ENCODE measurements around a stretch of chr7.

- PRO-cap, result no peak
- RAMPAGE, long total RNA, result no peak
Measured at GRCh38 chr7:1888194-1889251, 218.4 kb downstream of the ELFN1 start.

DNA sequence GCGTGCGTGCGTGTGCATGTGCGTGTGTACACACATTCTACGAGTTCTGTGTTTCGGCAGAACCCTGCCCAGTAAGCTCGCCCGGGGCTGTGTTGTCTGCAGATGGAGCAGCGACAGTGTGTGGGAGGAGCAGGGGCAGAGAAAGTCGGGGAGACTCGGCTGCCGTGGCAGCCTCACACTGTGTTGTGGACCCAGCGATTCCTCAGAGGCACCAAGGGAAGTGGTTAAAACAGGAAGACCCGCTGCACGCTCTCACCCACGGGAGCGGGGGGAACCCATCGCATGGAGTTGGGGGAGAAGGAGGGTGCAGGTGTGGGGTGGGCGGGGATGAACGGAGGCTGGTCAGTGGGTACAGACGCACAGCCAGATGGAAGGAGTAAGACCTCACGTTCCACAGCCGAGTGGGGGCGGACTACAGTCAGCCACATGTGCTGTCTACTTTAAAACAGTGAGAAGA is 250.2 kb downstream of the ELFN1 start:
- PRO-cap, result no peak
- RAMPAGE, long total RNA, result no peak

- PRO-cap, result no peak
- RAMPAGE, long total RNA, result no peak
Measured at GRCh38 chr7:2009622-2010272, 223.0 kb downstream of the MAD1L1 start.

GRCh38 chr7:2066430-2067032 is 166.2 kb downstream of the MAD1L1 start:
- PRO-cap, result no peak
- RAMPAGE, long total RNA, result no peak

DNA sequence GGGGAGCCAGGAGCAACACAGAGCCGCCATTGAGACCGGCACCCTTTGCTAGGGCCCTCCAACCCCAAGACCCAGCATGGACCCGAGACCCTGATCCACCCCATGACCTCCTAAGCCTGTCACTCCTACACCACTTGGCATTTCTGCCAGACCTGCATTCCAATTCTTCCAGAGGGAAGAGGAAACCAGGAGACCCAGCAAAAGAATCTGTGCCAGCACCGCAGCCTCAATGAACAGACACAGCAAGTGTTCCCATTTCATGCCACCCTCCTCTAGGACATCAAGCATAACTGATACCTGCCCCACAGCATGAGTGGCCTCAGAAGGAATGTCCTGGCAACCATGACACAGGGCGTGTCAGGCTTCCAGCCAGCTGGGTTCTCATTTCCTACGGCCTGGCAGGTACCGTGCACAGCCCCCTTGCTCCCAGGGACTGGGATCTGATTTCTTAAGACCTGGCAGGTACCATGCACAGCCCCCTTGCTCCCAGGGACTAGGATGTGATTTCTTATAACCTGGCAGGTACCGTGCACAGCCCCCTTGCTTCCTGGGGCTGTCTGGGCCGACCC is 7.8 kb downstream of the MAD1L1 start:
- PRO-cap, result no peak
- RAMPAGE, long total RNA, result no peak

- PRO-cap, result no peak
- RAMPAGE, long total RNA, result no peak
Measured at GRCh38 chr7:2353843-2354677, 567 bp upstream of the EIF3B start.

DNA sequence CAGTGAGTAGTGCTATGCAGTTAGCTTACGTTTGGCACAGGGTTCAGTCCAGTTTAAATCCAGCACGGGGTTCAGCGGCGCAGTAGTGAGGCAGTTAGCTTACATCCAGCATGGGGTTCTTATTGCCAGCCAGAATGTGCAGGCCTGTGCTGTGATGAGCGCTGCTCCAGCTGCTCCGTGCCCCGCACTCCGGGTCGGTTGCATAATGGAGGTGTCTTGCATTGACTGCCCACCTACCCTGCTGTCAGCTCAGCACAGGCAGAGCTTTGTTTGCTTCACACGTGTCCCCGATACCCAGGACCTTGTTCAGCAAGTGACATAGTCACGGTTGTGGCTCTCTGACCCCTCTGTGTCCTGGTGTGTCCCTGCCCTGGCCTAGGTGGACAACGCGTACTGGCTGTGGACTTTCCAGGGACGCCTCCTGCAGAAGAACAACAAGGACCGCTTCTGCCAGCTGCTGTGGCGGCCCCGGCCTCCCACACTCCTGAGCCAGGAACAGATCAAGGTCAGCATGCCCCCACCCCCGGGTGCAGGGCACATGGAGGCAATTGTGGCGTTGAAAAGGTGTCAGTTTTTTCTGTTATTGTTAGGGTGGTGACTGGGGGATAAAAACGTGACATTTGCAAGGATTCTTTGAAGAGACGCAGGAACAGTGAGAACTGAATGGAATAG is 22.1 kb downstream of the EIF3B start:
- PRO-cap, result no peak
- RAMPAGE, long total RNA, result no peak

DNA sequence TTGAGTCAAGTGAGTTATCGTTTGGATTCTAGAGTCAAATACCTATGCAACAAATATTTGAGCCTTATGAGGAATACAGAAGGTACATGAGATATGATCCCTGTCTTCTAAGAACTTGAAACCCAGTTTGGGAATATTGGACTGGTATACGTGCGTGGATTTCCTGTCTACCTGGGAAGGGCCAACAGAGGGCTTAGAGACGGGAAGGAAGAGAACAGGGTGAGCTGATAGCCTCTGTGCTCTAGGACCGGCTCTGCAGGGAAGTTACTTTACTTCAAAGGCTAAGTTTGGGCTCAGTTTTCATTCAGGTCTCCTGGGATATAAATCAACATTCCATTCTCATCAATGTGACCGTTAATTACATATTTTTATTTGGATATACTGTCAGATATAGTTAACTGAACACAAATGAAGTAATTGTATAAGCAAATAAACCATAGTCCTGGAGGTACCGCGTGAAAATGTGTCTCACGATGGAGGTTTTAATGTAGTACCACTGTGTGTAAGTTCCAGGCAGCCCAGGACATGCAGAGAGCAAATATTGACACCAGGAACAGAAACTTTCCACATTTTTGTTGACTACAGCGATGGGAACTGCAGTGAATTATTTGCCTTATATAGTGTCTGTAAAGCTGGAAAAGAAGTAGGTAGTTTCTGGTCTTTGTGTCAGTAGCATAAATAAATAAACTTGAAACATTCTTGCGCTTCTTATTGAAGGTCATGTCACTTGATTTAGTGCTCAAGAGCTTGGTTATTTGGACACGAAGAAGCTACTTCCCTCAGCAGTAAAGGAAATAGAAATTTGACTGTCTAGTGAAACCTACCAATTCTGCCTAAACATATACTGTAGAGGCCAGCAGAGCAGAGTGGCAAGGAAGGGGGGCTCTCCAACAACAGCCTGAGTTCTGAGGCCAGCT is 8.7 kb downstream of the CHST12 start:
- PRO-cap, result no peak
- RAMPAGE, long total RNA, result no peak

DNA sequence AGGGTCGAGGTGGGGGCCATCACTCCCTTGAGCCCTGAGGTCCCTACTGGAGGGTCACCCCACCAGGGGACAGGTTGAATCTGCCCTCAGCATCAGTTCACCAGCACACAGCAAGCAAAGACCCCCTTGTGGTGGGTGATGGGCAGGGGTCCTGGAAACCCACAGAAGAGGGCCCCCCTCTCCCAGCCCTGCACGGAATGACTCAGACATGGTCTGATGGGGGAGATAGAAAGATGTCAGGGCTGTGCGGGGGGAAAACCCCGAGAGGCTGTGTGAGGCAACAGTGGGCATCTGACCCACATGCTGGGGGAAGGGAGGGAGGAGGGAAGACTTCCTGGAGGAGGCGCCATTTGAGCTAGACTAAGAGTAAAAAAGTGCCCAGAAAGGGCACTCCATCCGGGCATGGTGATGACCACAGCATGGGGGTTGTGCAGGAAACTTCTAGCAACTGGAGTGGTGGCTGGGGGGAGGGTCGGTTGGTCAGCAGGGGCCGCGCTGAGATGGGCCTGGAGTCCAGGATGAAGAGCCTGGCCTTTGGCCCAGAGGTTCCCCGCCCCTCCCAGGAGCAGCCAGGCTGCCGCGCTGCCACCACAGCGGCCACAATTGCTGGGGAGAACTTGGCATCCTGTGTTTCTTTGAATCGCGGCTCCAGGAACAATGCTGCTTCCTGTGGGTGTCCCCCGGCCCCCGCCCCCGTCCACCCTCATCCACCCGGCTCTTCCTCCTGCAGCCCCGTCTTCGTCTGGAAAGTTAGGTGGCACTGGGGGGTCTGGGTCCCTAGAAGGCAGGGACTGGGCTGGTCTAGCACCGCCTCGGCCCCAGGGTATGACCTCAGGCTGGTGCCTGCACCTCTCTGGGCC is 2.5 kb downstream of the LFNG start:
- PRO-cap, result no peak
- RAMPAGE, long total RNA, result no peak

DNA sequence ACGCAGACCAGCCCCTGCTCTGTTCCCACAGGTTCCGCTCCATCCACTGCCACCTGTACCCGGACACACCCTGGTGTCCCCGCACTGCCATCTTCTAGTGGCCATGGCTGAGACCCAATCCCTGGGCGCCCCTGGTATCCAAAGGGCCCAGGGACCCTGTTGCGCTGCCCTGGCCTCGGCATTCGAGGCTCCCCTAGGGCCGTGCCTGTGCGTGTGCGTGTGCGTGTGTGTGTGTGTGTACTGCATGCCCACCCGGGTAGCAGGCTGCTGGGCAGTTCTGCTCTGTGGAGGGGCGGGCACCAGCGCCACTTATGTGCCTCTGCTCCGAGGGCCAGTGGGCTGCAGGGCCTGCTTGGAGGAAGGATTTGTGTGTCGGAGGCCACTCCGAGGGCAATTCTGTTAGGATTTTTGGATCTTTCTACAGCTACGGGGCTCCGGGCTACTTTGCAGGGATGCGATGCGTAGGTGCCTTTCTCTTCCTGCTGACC is 7.6 kb downstream of the LFNG start:
- PRO-cap, result no peak
- RAMPAGE, long total RNA, result no peak

DNA sequence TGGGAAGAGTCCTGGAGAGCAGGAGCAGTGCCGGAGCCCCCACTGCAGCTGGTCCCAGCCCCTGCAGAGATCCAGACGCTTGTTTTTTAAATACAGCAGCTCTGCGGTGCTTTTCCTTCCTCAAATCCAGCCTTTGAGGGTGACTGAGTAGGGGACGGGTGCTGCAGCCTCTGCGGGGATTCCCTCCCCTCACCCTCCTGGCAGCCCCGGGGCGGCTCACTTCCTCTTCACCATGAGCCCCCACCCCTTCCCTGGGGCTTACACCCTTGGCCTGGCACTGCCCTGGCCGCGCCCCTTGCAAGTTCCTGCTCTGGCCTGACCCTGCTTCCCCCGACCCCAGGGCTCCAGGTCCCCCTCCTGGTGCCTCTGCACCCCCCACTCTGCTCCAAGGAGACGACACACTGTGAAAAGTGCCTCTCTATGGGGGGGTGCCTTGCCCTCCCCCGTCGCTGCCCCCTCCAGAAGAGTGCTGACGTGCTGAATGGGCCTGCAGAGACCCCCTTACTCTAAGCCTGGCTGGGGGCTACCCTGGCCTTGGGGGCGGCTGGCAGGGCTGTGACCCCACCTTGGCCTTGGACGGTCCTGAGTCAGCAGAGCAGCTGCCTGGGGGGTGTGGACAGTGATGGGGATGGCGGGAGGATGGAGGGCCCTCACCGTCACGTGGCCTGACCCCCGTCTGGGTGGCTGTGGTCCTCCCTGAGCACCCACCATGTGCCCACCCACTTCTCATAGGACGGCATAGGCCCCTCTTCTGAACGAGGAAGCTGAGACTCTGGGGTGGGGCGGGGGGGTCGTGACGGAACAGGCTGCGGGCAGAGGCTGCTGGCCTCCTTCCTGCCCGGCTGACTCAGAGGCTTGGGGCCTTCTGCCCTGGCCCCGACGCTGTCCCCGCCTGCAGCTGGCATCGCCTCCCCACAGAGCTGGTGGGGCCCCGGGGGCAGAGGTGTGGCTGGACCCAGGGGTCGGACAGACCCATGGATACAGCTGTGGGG is 9.8 kb downstream of the LFNG start:
- PRO-cap, result no peak
- RAMPAGE, long total RNA, result no peak

DNA sequence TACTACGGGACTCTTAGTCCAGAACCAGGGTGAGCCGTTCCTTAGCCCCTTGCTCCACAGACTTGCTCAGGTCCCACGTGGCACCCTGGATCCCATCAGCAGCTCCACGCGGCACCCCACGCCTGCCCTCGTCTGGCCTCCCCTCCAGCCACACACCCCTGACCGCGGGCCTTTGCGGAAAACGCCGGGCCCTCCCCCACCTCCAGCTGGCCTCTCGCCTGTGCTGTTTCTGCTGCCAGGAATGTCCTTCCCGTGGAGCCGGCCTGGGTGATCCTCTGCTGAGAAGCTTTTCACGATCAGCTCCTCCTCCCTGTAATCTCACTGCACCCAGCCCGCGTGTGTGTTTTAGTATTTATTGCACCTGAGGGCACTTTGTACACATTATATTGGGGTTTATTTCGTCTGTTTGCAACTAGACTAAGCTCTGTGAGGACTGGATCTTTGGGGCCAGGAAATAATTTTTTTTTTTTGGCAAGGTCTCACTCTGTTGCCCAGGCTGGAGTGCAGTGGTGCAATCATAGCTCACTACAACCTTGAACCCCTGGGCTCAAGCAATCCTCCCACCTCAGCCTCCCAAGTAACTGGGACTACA is 10.6 kb upstream of the TTYH3 start:
- PRO-cap, result no peak
- RAMPAGE, long total RNA, result no peak

DNA sequence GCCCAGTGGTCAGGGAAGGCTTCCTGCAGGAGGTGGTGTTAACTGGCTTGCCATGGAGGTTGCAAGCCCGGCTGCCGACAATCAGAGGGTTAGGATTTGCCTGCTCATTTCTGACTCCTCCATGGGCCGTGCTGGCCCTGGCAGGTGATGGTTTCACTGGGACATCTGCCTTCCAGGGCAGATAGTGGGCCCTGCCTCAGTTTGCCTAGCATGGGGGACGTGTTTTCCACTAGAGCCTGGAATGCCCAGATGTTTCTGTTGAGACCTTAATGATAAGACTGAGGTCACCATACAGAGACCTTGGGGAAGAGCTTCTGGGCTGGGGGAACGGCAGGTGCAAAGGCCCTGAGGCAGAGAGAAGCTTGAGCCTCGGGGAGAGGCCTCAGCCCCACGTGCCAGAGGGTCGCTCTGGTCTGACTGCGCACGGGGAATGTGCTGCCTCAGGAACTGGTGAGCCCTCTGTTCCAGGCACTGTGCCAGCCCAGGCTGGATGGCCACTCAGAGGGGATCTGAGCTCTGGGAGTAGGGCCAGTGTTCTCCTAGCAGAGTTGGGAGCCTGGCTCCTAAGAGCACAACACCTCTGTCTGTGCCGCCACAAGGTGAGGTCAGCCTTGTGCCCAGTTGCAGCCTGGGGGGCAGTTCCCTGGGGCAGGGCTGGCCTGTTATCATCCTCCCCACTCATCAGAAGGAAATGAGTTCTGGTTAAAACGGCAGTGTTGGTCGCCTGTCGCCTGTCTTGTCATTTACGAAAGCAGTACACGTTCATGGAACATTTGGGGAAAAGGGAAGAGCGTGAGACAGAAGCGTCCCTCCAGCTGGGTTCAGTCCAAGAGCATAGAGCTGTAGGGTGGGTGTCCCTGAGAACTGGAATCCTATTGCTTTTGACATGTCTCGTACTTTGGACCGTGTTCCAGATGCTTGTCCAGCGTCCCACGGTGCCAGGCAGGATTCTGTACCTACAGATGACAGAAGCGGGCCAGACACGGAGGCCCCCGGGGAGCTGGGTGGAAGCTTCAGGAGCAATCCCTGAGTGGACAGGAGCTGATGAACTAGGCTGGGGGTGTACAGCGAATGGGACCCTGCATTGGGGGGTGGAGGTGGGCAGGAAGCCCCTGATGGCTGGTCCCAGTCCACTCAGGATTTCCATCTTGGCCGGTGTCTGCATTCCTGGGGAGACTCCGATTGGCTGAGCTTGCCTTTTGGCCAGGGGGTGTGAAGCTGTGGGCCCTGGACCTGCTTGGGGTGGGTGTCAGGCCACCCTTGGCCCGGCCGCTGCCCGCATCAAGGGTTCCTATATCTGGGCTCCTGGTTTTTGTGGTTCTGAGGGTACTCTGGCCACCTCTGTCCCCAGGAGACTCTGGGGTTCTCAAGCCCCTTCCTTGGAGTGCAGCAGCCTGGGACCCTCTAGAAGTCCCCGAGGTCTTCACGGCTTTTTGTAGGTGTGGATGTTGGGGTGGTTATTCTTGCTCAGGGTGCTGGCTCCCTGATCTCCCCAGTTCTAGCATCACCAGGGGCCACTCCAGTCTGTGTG is 4.3 kb downstream of the TTYH3 start:
- PRO-cap, result no peak
- RAMPAGE, long total RNA, result no peak

DNA sequence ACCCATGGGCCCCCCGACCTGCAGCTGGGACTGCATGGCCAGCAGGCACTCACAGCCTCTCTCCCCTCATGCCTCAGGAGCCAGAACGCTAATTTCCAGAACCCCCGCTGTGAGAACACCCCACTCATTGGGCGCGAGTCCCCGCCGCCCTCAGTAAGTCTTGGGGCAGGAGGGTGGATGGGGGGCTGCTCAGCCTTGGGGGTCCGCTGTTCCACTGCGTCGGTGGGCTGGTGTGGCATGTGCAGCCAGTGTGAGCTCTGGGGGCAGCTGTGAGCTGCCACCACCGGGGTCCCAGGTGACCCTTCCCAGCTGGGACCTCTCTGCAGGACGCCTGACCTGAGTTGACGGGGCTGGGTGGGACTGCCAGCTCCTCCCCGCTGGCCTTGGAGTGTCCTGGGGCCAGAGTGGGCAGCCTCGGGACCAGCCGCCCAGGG is 27.1 kb downstream of the TTYH3 start:
- PRO-cap, result no peak
- RAMPAGE, long total RNA, result no peak

- PRO-cap, result no peak
- RAMPAGE, long total RNA, result no peak
Measured at GRCh38 chr7:2688857-2689310, 882 bp downstream of the AMZ1 start.

GRCh38 chr7:2709483-2710213 is 21.6 kb downstream of the AMZ1 start:
- PRO-cap, result no peak
- RAMPAGE, long total RNA, result no peak

- PRO-cap, result no peak
- RAMPAGE, long total RNA, result no peak
Measured at GRCh38 chr7:2720685-2721453, 32.9 kb downstream of the AMZ1 start.

DNA sequence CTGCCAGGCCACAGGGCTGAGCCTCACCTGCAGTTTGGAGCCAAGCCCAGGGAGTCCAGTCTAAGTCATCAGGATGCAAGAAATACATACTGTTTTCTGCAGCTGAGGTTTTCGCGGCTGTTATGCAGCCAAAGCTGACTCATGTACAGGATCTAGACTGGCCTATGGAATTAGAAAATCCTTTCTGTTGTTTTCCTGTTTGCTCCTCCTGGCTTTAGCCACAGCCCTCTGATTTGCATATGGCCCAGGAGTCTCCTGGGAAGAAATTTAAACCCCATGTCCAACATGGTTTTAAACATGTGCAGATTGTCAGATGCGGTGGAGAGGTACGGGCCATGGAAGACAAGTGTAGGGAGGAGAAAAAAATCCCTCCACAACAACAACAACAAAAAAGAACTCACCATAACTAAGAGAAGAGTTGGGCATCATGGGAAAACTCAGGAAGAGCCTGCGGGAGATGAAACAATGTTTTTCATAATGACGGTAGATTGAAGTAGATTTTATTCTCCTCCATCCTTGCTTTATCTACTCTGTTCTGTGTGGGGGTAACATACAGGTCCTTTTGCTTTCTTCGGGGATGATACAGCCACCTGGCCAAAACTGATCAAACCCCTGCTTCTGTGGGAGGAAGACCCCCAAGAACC is 29.7 kb upstream of the GNA12 start:
- PRO-cap, result no peak
- RAMPAGE, long total RNA, result no peak

- PRO-cap, result no peak
- RAMPAGE, long total RNA, result no peak
Measured at GRCh38 chr7:2993684-2994165, 49.9 kb downstream of the CARD11 start.

DNA sequence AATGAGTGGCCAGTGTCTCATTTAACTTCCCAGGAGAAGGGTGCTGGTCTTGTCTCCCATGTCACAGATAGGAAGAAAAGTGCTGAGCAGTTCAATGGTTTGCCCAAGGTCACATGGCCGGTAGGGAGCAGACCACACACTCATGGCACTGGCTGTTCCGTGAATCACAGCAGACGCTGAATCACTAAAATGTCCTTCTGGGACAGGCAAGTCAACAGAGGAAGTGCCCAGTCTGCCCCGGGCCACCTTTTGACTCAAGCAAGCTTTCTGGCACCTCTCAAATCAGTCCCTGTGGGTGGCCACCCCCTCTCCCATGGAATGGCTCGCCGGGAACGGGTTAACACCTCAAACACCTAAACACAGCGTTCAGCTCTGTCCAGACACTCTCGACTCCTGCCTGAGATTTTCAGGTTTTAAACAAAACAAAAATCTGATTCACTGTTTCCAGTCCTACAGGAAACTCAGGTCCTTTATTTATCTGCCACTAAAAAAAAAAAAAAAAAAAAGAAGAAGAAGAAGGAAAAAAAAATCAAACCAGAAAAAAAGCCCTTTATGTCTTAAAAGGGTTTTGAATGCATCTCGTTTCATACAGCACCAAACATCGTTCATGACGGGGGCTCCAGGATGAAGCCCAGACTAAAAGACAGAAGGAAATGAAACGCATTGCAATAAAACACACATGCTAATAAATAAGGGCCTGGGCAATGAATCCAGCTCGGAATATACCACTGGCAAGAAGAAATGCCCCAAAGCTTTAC is 15.5 kb downstream of the CARD11 start:
- PRO-cap, result no peak
- RAMPAGE, long total RNA, result no peak

Measured in spinal cord (tissue), 3 donors.